HTERT-HM (cell line): ENCODE measurements around a stretch of chr2.

- RRBS: no CpG with 5 or more reads among the region's 4 CpGs
Measured at GRCh38 chr2:142121405-142121812, 9.4 kb downstream of the LRP1B start.

- RRBS: no CpG with 5 or more reads among the region's 6 CpGs
Measured at GRCh38 chr2:142695264-142695753, 182.2 kb upstream of the KYNU start.

DNA sequence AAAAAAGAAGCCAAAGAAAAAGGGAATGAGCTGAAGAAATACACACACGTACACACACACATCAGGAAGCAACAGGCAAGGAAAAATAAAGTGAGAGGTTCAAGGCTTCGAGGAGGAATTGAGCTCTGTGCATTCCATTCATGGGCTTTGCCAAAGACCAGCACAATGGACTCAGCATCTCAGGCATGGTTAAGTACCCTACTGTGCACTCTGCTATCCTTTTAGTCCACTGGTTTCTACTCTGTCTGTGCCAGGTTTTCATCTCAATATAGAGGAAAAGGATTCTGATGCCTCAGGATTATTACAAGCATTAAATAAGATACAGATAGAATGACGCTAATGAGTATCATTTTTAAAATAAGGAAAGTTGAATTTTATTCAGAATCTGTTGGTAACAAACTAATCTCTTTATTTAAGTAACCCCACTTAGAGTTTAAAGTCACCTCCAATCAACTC lies 2.0 kb downstream of the KYNU start:
- RRBS: no CpG with 5 or more reads among the region's 3 CpGs

- RRBS: no CpG with 5 or more reads among the region's 3 CpGs
Measured at GRCh38 chr2:143032735-143033182, 96.5 kb upstream of the ARHGAP15 start.

DNA sequence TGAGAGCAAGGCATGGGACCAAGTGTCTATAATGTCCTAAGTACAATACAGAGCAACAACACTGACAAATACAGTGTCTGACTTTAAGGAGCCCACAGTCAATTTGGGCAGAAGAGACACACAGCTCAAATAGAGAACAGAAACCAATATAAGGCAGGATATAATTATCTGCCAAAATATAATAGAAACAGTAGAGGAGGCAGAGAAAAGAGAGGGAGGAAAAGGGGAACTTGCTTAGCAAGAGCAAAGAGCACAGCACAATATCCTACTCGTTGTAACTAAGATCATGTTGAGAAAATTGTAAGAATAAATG lies 12.1 kb downstream of the ARHGAP15 start:
- RRBS: no CpG with 5 or more reads among the region's 1 CpG

DNA sequence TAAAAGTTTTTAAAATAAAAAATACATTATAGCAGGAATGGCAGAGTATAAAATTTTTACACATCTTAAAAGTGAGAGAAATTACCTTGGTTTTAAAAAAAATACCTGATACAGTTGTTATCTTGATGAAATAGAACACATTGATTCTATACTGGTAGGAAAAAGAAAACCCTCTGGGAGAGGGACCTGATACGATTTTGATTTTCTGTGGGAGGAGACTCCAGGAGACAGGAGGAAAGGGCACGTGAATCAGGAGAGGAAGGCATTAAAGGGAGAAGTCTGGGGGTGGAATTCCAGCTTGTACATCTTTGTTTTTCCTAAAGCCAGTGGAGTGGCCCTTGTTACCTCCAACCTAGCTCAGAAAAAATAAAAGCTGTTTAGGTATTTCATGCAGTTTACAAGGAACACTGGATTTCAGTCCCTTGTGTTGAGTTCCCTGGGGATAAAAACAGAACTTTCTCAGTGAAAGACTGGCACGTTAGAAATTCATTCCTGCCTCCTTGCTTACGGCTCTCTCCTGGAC lies 17.2 kb upstream of the GTDC1 start:
- RRBS: no CpG with 5 or more reads among the region's 4 CpGs

GRCh38 chr2:144429494-144430222 lies 90.3 kb downstream of the ZEB2 start:
- RRBS: no CpG with 5 or more reads among the region's 6 CpGs

- RRBS: no CpG with 5 or more reads among the region's 19 CpGs
Measured at GRCh38 chr2:144460747-144461988, 58.8 kb downstream of the ZEB2 start.

GRCh38 chr2:144479141-144480088 lies 40.5 kb downstream of the ZEB2 start:
- RRBS: no CpG with 5 or more reads among the region's 12 CpGs

GRCh38 chr2:144496609-144497859 lies 22.9 kb downstream of the ZEB2 start:
- RRBS: no CpG with 5 or more reads among the region's 10 CpGs

DNA sequence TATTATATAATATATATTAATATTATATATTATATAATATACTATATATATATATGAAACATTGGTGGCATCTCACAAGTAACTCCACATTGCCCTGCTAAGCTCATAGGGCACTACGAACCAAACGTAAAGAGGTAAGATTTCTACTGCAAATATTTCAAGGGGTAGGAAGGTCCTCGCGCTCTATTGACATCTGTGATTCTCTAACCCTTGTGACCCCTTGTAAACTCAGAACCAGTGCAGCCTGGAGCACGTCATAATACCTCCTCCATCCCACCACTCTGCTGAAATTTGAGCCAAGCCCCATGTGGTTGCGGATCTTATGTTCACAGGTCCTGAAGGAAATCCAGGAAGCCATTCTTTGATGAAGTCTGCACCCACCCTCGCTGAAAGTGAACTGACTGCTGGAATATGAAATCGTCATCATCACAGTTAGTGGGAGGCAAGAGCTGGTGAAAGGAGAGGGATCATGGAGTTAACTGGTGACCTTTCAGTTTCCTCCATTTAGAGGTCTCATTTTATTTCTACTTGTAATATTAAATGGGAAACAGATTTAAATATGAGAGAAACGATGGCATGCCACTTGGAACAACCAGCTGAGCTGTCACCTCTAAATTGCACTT lies 21.7 kb downstream of the ZEB2 start:
- RRBS: no CpG with 5 or more reads among the region's 9 CpGs

GRCh38 chr2:144500275-144501235 lies 19.4 kb downstream of the ZEB2 start:
- RRBS: no CpG with 5 or more reads among the region's 7 CpGs

DNA sequence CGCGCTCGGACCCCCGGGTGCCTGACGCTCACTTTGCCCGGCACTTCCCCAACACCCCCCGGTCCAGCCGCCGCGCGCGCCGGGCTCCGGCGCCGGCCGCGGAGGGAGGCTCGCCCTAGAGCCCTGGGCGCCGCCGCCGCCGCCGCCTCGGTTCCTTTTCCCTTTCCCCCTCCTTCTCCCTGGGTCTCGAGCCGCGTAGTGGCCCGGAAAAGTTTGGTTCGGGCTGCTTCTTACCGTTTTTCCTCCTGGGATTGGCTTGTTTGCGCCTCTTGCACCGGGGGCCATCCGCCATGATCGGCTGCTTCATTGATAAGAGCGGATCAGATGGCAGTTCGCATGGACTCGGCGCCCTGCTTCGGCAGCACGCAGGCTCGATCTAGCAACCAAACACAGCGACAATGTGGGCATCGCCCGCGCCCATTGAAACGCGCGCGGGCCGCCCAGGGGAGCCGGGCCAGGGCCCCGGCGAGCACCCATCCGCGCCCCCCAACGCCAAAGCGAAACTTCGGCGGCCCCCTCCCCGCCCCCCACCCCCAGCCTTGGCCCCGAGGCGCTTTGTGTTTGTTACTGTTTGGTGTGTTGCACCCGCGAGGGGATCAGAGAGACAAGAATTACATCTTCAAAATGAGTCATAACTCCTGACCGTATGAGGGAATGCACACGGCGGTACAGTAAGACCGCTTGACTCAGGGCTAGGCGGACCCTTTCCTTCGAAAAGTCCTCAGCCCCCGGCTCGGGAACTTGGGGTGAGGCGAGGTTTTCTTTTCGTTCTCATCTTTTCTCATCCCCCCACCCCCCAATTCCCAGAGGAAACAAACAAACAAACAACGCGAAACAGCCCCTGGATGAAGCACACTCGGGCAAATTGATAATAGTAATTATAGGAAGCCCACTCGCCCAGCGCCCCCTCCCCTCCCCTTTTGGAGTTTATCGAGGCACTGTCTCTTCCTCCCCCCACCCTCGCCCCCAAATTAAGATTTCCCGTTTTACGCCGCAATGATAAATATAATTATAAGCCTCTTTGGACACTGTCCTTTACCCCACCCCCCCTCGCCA lies 2.5 kb downstream of the ZEB2 start:
- RRBS: under 1% methylated on average over 8 of the region's 87 CpGs

GRCh38 chr2:144650869-144651191 lies 130.9 kb upstream of the ZEB2 start:
- RRBS: no CpG with 5 or more reads among the region's 5 CpGs

- RRBS: no CpG with 5 or more reads among the region's 13 CpGs
Measured at GRCh38 chr2:144659528-144660252, 139.8 kb upstream of the ZEB2 start.

- RRBS: no CpG with 5 or more reads among the region's 9 CpGs
Measured at GRCh38 chr2:144663019-144663805, 143.3 kb upstream of the ZEB2 start.

DNA sequence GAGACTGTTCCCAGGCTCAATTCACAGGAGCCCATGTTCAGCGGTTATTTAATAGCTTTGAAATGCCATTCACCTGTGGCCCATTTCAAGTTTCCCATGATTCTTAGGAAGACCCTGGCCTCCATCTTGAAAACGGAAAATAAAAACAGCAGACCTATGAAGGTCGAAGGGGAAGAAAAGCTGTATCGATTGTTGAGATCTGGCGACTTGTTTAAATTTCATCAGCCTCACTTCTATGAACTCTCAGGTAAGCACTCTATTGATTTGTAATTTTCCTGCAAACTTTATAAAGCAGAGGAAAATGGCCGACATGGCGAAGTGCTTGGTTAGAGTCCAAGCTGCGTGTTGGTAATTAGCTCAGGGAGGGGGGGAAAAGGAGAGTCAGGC lies 147.9 kb upstream of the ZEB2 start:
- RRBS: no CpG with 5 or more reads among the region's 8 CpGs

DNA sequence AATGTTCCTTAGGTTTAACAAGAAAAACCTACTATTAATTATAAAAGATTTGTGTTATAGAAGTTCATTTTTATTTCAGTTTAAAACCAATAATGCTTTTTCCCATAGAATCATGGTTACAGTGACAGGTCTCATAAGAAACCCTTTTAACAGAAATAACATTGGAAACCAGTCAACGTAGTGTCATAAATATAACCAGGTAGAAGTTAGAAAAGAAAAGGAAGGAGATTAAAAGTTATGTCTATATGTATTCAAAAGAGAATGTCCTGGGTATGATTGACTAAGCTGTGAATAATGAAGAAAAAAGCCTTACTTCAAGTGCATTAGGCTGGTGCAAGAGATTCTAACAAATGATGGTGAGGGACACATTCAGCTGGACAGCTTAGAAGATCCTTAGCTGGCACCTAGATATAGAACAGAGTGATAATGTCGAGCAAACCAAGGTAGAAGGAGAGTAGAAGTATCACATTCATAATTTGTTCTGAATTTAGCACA lies 11.8 kb downstream of the MBD5 start:
- RRBS: no CpG with 5 or more reads among the region's 2 CpGs

- RRBS: 1% methylated on average over 12 of the region's 39 CpGs
Measured at GRCh38 chr2:148645649-148645980, 1.1 kb downstream of the EPC2 start.

DNA sequence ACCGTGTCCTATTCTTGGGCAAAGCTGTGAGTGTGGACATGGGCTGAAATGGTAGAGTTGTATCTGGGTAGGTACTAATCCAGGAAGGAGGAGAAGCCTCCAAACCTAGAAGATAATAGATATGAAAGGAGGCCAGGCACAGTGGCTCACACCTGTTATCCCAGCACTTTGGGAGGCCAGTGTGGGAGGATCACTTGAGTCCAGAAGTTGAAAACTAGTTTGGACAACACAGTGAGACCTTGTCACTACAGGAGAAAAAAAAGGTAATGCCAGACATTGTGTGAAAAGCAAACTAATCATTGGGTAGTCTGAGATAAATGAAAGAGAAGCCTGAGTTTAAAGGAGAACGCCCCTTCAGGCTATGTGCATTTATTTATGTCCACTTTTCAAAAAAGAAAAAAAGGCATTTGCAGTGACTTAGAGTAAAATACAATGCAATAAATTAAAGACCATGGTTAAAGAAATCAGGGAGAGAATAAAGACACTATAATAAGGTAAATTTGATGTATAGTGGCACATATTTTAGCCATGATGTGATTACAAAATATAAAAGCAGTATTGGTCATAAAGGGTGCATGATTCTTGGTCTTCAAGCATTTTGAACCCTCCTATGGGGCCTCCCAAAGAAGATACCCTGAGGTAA lies 51.6 kb downstream of the EPC2 start:
- RRBS: no CpG with 5 or more reads among the region's 2 CpGs